Heart right ventricle (tissue), 2 donors: ENCODE results near the genes C2CD4D, THEM5 and S100A11.

- PRO-cap, 2 experiments: no peak in any of the 2 experiments
Measured at GRCh38 chr1:151548697-151549156, 8.6 kb downstream of the TUFT1 start.

GRCh38 chr1:151568784-151569168 is 28.7 kb downstream of the TUFT1 start:
- PRO-cap, 2 experiments: no peak in any of the 2 experiments

- PRO-cap, 2 experiments: no peak in any of the 2 experiments
Measured at GRCh38 chr1:151593607-151593961, 18.3 kb upstream of the SNX27 start.

DNA sequence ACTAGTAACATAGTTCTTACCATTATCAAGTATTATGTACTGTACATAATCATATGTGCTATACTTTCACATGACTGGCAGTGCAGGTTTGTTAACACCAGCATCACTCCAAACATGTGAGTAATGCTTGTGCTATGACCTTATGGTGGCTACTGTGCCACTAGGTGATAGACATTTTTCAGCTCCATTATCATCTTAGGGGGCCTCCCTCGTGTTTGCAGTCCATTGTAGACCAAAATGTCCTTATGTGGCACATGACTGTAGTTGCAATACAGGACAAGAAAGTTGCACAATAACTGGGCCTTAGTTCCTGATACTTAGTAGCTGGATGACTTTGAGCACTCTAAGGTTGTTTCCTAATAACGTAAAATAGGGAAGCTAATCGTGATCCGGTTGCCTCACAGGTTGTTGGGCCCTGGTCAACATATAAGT is 595 bp upstream of the SNX27 start:
- PRO-cap, 2 experiments: no peak in any of the 2 experiments

DNA sequence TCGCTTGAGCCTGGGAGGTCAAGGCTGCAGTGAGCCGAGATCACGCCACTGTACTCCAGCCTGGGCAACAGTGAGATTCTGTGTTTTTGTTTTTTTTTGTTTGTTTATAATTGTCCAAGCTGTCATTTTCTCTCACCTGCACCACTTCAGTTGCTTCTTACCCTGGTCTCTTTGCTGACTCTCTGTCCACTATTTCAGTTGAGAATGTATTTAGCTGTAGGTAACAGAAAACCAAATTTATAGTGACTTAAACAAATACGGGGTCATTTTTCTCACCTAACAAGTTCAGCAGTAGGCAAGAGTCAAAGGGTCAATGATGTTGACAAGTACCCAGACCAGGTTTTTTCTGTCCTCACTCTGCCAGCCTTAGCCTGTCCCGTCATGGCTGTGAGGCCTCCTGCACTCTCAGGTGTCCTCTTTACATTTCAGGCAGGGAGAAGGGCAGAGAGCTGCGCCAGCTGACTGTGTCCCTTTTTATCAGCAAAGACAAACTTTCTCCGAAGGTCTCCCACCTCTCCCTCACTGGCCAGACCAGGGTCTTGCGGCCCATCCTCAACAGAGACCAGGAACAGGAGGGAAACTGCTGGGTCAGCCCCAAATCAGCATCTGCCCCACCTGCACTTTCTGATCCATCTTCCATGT is 11.8 kb downstream of the RIIAD1 start:
- PRO-cap, 2 experiments: no peak in any of the 2 experiments

GRCh38 chr1:151762140-151762641 is 1.1 kb downstream of the MRPL9 start:
- PRO-cap, 2 experiments: no peak in any of the 2 experiments

GRCh38 chr1:151762642-151763292 is 529 bp downstream of the MRPL9 start:
- PRO-cap, 2 experiments: peak in 2 of 2 experiments; most common plus-strand start chr1:151763055 (in 1); most common minus-strand start chr1:151763001 (in 1)

GRCh38 chr1:151778534-151779147 is 11.7 kb downstream of the TDRKH start:
- PRO-cap, 2 experiments: no peak in any of the 2 experiments

DNA sequence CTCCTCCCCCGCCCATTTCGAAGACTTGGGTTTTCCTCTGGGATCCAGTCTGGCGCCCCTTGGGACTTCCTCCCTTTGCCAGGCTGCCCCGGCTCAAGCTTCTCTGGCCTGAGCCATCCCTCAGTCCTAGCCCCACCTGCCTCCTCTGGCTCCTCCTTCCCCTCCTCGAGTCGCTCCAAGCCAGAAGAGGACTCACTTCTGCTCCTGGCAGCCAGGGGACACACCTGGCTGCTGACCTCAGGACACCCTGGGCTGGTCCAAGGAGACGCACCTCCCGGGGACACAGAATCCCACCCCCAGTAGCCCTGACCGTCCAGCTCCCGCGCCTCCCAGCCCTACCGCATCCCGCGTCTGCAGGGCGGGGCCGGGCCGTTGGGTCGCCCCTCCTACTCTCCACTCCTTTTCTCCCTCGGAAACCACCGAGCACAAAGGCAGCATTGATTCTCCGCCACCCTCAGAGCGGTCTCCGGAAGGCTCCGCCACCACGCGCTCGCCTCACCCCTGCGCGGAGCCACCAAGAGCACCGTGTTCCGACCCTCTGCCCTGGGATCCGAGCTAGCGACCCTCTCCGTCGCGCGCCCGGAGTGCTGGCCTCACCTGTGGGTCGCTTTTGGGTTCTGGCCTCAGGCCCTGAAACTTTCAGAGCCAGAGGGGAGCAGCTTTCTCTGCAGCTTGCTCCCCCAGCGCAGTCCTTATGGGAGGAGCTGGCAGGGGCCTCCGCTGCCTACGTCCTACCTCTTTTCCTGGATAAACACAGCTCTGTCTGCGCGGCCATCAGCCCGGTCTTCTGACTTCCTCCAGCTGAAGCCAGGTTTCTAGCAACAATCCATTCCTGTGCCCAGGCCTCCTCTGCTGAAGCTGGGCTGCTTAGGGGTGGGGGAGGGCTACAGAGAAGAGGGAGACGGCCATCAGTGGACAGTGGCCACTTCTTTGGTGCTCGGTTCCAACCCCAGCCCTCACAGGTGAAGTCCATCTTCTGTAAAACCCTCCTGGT is at the start of gene C2CD4D:
TSS of gene C2CD4D (minus strand) at position 353 of the 994 bp plus-strand sequence.
- PRO-cap, 2 experiments: peak in 1 of 2 experiments; most common plus-strand start position 457 of the sequence (in 1); most common minus-strand start position 353 of the sequence (in 1)

GRCh38 chr1:151840462-151841072 is 947 bp upstream of the C2CD4D start:
- PRO-cap, 2 experiments: no peak in any of the 2 experiments

- PRO-cap, 2 experiments: no peak in any of the 2 experiments
Measured at GRCh38 chr1:151853424-151853975, at the start of gene THEM5. Gene THEM5 (minus strand): TSS chr1:151853712.

DNA sequence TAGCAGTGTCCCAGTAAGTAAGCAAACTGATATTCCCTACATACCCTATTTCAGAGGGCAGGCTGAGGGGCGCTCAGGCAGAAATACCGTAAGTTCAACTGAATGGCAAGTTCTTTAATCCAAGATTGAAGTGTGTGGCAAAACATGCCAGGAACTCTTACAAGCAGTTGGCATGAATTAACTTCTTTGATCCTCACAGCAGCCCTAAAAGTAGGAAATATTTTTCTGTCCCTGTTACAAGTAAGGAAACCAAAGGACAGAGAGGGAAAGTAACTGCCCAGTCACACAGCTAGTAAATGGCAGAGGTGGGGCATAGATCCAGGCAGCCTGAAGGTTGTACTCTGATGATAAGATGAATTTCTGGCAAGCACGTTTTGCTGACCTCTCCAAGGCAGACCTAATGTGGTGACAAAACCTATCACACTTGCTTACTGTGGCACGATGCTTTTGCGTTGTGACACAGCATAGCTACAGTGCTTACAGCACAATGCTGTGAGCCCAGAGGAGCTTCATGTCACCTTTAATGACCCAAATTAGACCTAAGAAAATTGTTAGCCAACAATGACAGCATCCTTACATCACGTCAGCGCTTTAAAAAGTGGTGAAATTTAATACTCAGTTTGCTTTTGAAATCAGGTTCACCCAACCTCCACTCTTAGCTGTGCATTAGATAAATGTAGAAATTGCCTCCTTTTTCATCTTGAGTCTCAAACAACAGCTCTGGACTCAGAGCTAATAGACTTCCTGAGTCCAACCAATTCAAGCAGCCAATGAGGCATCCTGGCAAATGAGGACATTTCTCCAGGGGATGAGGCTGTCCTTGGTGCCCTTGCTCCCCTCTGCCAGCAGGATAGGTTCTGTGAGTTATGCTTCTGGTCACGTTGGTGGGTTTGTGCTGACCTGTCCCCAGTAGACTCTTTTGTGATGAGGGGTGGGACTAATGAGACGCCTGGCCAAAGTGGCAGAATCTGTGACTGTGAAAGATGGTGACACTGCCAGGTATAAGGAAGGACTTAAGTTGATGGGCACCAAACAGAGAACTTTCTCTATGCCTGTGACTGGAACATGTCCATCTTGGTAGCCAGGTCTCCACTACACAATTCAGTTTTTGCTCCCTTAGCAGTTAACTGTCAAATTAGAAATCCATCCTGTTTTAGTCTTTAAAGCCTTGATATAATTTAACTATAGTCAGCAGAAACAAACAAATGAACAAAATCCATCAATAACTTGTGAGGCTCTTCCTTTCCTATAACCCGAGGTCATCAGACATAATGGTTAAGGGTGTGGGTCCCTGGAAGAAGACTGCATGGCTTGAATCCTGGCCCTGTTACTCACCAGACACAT is 35.3 kb upstream of the THEM4 start:
- PRO-cap, 2 experiments: no peak in any of the 2 experiments

GRCh38 chr1:151945532-151946194 is 36.4 kb upstream of the THEM4 start:
- PRO-cap, 2 experiments: peak in 1 of 2 experiments; most common plus-strand start chr1:151946015 (in 1); most common minus-strand start chr1:151945871 (in 1)

DNA sequence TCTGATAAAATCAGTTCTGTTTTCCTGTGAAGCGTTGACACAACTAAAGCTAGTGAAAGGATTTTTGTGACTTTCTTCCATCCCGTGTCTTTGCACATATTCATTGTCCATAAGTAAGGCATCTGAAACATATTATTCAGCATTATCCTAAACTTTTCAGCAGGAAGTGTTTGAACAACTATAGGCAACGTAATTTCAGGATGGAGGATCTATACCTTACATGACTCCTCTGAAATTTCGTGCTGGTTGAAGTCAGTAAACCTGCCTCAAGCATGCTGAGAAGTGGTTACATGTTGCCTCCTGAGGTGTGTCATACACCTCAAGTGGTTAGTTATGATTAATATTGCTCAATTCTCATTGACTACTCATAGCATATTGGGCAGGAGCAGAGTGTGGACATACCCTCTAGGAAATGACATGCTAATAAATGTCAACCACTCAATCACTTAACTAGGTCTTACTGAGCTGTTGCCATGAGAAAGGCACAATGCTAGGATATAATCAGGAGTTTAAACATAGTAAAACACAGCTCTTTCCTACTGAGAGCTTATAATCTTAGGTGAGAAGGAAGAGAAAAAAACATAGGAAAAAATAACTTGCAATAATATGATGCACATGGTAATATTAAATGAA is 37.0 kb upstream of the THEM4 start:
- PRO-cap, 2 experiments: no peak in any of the 2 experiments

- PRO-cap, 2 experiments: no peak in any of the 2 experiments
Measured at GRCh38 chr1:151953712-151954000, 40.0 kb downstream of the S100A10 start.

DNA sequence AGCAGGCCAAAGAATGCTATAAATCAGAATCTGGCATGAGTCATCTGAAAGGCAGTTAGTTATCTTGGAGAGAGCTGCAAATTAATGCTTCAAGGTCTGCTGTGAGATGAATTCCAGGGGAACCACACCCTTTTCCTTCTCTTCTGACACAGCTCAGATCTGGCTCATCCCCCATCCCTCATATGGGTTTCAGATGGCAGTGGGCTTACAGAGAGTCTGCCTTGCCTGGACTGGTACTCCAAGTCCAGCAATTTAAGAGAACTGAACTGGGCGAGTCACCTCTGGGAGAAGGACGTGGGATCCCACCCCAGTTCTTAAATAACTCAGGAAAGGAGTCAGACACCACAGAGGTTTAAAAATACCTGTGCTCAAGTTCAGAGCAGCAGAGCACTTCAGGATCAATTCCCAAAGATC is 5.1 kb downstream of the S100A10 start:
- PRO-cap, 2 experiments: no peak in any of the 2 experiments

- PRO-cap, 2 experiments: peak in 1 of 2 experiments; most common minus-strand start chr1:152034448 (in 1)
Measured at GRCh38 chr1:152034233-152035510, 2.1 kb downstream of the S100A11 start.

DNA sequence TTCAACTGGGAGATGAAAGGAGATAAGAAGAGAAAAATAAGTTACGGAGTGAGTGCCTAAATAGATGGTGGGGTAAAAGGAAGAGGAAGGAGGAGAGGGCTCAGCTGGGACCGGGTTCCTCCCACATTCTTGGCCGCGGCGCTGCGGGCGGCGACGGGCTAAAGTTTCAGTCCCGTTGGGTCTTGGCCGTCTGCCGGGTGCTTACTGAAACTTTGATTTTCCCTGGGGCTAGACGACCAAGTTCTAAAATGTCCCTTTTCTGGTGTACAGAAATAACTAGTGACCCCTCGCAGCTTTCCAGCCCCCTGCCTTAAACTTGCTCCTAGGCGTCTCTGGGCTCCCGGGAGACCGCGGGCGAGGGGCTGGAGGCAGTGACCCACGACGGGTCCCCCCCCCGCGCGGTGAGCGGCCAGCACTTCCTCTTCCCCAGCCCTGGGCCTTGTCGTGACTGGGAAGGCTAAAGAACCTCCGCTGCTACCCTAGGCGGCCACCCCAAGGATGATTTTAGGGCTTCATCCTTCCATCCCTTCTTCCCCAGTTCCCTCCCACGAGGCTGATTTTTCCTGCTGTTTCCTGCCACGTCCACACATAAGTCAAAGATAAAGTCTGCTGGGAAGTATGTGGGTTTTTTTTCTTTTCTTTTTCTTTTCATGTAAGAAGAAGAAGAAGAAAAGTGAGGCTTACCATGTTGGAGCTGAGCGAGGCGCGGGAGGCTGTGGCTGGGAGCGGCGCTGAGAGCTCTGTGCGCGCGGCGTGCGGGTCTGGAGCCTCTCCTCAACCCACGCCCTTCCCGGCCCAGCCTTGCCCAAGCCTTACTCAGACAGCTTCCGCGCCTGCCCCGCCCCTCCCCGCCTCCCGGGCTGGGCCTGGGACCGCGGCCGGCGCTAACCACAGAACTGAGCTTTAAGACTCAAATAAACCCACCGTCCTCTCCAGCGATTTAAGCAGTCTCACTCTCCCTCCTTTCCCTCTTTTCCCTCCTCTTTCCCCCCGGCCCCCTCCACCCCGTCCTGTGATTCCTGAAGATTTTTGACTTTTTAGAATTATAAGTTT is at the start of gene S100A11:
TSS of gene S100A11 (minus strand) at position 776 of the 1,053 bp plus-strand sequence.
- PRO-cap, 2 experiments: peak in 2 of 2 experiments; most common plus-strand start position 126 of the sequence (in 1); most common minus-strand start position 66 of the sequence (in 1)

DNA sequence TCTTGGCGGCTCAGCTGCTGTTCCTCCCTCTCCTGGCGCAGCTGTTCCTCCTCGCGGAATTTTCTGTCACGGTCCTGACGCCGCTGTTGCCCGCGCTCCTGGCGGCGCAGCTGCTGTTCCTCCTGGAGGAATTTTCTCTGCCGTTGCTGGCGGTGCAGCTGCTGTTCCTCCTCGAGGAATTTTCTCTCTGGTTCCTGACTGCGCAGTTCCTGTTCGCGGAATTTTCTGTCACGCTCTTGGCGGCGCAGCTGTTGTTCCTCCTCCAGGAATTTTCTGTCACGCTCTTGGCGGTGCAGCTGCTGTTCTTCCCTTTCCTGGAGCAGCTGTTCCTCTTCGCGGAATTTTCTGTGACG is 6.8 kb downstream of the TCHH start:
- PRO-cap, 2 experiments: no peak in any of the 2 experiments

DNA sequence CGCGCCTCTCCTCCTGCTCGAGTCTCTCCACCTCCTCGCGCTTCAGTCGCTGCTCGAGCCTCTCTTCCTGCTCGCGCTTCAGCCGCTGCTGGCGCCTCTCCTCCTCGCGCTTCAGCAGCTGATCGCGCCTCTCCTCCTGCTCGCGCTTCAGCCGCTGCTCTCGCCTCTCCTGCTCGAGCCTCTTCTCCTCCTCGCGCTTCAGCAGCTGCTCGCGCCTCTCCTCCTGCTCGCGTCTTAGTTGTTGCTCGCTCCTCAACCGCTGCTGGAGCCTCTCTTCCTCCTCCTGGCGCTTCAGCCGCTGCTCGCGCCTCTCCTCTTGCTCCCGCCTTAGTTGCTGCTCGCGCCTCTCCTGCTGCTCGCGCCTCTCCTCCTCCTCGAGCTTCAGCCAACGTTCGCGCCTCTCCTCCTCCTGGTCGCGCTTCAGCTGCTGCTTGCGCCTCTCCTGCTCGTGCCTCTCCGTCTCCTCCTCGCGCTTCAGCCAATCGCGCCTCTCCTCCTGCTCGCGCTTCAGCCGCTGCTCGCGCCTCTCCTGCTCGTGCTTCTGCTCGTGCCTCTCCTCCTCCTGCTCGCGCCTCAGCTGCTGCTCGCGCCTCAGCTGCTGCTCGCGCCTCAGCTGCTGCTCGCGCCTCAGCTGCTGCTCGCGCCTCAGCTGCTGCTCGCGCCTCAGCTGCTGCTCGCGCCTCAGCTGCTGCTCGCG is 3.7 kb downstream of the TCHH start:
- PRO-cap, 2 experiments: no peak in any of the 2 experiments